SEM (cell line): ENCODE results near the gene NEUROD1.

- PRO-cap, result no peak
Observed at GRCh38 chr2:178804082-178804324, 3.2 kb downstream of the TTN start.

GRCh38 chr2:178865063-178865561, 57.9 kb upstream of the TTN start:
- PRO-cap, result no peak

GRCh38 chr2:179124290-179125291, 74.7 kb upstream of the CCDC141 start:
- PRO-cap, result no peak

DNA sequence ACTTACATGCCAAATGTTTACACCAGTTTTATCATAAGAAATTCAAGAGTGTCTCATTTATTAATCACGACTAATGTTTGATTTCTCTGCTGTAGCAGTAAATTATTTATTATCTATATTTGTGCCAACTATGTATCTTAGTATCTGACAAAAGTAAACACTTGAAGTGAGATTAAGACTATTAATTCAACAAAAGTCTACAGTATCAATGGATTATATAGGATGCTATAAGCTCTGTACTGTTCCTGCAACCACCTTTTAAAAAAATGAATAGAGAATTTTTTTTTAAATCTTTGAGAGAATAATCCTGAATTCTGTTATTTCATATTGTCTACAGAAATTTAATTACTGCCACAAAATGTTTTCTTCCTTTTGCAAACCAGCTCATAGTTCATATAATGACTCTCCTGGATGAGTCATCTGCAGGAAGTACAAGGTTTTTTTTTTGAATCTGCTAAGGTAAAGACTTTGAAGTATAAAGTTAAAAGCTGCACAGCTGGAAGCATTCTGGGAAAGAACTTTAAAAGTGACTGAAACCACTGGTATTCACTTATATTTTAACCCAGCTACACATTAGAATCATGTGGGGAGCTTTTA, 25.6 kb downstream of the SESTD1 start:
- PRO-cap, result no peak

- PRO-cap, result bidirectional peak, plus-strand start at chr2:181300780, minus-strand start at chr2:181300776
Observed at GRCh38 chr2:181300535-181300907, 156.7 kb upstream of the ITGA4 start.

GRCh38 chr2:181680370-181681401, at the start of gene NEUROD1:
NEUROD1 (minus strand) TSS chr2:181680517.
- PRO-cap, result no peak

DNA sequence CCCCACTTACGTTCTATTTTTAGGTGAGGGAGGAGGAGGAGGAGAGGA, 176 bp upstream of the ITPRID2 start:
- PRO-cap, result no peak

GRCh38 chr2:181896332-181896779, 4.8 kb downstream of the ITPRID2 start:
- PRO-cap, result no peak

GRCh38 chr2:182416783-182417383, 10.0 kb downstream of the PDE1A start:
- PRO-cap, result no peak

DNA sequence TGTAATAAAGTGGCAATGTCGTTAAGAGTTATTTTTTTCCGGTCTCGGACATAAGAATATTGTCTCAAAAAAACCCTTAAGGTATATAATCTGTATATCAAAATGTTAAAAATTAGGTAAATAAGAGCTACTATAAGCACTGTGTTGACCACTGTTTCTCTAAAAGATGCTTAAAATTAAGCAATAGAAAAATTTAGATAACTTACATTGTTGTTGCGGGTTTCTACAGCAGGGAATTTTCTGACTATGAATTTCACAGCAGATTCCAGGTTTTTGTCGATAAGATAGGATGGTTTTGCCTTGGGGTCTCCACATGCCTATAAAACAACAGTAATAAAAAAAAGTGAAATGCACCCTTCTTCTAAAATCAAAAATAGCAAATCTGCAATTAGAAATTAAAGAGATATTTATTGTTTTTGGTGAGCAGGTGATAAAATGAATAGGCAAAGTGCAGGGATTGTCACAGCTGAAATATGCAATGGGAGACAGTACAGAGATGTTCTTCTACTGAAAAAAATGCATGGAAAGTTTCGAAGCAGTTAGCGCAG, 14.6 kb downstream of the NCKAP1 start:
- PRO-cap, result no peak

GRCh38 chr2:184659919-184660151, 61.5 kb downstream of the ZNF804A start:
- PRO-cap, result no peak

- PRO-cap, result no peak
Observed at GRCh38 chr2:186149916-186151177, 335.7 kb upstream of the ZC3H15 start.

DNA sequence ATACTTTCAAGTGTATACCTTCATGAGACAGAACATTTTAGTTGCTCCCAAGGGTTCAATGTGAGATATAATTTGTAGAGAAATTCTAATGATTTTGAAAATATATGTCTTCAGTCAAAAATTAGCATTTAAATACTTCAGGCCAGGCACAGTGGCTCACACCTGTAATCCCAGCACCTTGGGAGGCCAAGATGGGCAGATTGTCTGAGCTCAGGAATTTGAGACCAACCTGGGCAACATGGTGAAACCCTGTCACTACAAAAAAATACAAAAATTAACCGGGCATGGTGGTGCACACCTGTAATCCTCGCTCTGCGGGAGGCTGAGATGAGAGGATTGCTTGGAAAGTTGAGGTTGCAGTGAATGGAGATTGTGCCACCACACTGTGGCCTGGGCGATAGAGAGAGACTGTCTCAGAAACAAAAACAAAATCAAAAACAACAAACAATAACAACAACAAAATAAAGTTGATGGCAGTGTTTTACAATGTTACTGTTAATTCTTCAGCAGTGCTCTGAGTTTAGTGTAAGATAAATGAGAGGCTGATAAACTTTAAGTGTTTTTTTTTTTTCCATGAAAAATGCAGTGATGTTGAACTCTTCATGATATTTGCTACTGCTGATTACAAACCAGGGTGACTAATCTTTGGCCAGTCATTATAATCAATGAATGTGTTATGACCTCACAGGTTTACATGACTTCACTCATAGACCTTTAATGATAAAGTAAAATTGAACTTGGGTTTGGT, 2.3 kb downstream of the ITGAV start:
- PRO-cap, result no peak

DNA sequence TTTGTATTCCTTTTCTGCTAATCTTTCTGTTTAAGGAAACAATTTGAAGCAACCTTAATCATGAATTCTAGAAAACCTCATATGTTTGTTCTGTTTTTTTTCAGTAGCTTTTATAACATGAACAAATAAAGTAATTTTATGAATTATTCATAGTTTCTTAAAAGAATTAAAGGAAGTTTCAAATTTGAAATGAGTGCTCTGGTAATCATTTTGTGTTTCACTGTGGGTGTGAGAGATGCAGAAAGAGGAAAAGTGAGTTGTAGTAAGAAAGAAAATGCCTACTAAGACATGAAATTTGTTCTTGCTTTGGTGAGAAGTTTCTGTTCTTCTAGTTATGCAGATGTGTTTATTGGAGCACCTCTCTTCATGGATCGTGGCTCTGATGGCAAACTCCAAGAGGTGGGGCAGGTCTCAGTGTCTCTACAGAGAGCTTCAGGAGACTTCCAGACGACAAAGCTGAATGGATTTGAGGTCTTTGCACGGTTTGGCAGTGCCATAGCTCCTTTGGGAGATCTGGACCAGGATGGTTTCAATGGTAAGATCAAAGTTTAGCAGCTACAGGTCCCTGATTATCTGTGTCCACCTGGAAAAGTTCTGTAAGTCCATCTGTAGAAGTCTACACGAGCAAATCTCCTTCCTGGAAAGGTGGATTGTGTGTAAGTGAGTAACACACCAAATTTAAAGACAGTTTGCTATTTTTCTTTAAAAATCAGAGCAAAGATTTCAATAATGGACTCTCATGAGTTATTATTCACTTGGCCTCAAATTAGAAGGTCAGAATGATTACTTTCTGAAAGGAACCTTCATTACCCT, 51.4 kb downstream of the ITGAV start:
- PRO-cap, result no peak

DNA sequence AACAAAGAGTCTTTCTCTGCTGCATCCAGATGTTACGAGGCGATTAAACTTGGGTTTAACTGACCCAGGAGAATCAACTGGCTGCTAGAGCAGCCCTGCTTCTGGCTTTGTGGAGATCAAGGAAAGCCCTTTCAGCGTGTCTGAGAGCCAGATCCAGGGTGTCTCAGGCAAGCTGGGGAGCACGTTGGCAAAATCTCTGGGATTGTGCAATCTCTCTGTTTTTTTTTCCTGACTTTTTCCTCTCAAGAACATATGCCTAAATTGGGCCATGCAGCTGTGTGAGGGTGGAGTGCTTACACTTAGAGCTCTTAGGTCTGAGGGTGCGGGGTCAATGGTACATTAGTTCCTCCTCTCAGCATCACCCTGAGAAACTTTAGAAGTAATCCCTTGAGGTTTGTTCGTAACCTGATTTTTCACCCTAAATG, 38.2 kb upstream of the ZSWIM2 start:
- PRO-cap, result no peak

DNA sequence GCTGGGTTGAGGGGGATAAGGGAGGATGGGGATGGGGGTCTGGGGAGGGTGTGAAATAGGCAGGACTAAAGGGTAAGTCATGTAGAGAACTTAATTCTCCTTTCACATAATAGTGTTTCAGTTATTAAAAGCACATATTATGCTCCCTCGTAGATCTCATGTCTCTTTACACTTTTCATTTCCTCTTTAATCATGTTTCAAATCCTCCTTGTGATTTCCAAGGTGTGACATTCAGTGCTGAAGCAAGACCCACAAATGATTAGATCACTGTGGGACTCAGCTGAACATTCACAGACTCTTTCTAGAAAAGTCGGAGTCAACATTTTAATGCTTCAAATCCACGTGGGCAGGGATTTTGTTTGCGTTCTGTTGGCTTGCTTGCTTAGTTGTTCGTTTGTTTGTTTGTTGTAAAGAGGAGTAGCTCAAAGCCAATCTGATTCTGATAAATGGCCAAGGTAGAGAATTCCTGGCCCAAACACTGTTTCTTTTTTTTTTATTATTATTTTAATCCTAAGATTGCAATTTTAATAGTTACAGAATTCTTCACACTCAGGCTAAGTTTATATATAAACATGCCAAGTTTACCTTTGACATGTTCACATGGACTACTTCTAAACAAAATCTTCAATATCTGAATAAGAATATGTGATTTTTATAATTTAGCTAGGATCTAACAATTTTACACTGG, 34.9 kb upstream of the CALCRL start:
- PRO-cap, result no peak

DNA sequence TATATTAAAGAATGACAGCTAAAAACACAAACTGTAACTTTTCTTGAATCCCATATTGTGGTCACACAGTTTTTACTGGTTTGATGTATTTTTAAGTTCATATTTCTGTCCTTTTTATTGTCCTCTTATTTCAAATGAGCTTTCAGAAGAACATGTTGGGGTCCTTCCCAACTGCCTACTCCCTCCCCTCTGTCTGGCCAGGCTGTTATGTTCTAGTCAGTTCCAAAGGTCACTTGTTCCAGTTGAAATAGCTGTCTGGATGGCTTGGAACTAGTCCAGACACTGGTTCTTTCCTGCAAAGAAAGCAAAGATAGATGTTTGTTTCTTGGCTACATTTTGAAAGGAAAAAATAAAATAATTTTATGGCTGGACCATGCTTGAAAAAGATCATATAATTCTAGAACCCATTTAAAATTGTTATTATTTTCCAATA, 306.9 kb downstream of the GULP1 start:
- PRO-cap, result no peak

DNA sequence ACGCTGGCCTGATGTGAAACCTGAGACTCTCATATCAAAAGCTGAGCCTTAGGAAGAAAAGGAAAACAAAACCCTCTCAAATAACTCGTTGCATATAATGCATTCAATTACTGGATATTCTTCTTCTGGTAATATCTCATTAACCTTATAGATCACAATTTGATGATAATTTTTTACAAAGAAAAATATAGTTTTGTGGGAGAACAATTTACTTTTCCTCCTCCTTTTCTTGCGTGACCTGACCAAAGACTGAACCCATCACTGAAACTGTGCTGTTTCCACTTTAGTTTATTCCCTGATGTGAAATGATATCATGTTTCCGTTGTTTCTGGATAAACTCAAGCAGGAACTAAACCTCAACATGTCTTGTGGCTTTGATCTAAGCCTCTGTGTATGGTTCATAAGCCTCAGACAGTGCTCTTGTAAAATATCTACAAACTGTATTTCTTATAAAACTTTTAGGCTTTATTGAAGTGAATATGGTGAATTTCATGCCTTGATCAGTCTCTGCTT, 332.5 kb downstream of the GULP1 start:
- PRO-cap, result no peak

- PRO-cap, result no peak
Observed at GRCh38 chr2:188969201-188969647, 4.9 kb upstream of the COL3A1 start.

GRCh38 chr2:188994901-188995330, 20.7 kb downstream of the COL3A1 start:
- PRO-cap, result no peak